SEM (cell line): Measurements from ENCODE around the genes PRKG1 and CCDC6.

- PRO-cap: no peak
Measured at GRCh38 chr10:50497601-50498336, 126.0 kb downstream of the SGMS1 start.

DNA sequence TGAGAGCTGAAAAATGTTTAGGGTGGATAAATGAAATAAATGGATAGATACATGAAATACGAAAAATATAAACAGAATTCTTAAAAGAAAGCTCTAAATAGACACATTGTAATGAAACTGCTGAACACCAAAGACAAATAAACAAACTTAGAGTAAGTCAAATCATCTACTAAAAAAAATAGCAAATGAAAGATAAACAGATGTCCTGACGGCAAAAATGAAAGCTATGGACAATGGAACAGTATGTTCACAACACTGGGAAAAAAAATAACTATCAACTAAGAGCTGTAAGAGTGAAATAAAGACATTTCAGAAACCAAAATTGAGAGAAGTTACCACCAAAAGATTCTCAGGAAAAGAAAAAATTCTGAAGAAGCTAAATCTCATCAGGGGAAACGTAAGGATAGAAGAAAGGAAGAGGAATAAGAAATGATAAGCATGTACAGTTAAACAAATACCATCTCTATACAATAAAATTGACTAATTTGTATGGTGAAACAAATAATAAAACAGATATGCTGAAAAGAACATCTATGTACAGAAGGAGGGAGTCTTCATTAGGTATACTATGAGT lies 106.0 kb downstream of the SGMS1 start:
- PRO-cap: no peak

DNA sequence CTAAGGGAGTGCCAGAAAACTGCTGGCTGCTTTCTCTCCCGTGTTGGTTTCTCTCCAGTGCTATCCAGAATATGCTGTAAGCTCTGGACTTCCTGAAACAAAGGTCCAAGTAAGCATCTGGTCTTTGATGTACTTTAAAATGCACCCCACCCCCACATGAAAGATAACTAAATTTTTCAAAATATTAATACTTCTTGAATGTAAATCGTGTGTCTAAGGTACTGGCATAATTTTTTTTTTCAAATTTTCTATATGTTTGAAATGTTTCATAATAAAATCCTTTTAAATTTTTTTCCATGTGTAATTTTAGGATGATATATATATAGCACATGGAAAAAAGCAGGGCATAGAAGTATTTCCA lies 2.2 kb upstream of the SGMS1 start:
- PRO-cap: no peak

- PRO-cap: no peak
Measured at GRCh38 chr10:50819874-50820239, 65.6 kb downstream of the A1CF start.

DNA sequence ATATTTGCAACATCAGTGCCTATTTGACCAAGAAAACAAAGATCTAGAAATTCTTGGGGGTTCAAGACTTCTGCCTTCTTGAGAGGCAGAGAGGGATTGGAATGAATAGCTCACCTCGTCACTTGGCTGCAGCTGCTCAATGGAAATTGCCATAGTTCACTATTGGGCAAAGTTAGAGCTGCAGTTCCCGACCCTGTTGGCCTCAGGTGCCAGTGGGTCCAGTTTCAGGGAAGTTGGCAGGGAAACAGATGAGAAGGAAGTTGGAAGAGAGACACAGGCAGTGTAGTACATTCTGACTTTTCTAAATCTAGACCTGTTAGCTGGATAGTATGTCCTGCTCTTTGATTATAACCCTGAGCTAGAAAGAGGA lies 19.1 kb downstream of the A1CF start:
- PRO-cap: no peak

GRCh38 chr10:50884283-50884838 lies 1.1 kb downstream of the A1CF start:
- PRO-cap: no peak

GRCh38 chr10:51074282-51075163 lies at the start of gene PRKG1:
TSS of gene PRKG1 (plus strand) at chr10:51074487.
- PRO-cap: unidirectional peak, plus-strand start at chr10:51074445; bidirectional peak, plus-strand start at chr10:51075028, minus-strand start at chr10:51074863

DNA sequence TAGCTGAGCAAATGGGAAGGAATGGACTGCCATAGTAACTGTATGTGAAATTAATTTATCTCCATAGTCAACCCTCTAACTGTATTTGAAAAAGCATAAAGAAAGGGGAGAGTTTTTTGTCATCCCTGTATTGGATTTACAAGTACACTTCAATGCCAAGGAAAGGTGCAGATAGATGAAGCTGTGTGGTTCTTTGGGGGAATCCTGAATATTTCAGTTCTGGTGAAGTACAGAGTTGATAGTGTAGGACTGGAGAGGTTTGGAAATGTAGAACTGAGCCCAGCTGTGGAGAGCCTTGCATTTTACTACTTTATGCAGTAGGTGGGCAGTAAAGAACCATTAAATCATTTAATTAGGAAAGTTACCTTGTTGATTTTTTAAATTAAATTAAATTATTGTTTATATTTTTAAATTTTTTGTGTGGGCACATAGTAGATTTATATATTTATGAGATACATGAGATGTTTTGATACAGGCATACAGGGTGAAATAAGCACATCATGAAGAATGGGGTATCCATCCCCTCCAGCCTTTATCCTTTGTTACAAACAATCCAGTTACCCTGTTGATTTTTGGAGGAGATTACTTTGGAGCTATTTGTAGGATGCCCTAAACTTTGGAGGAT lies 36.7 kb downstream of the PRKG1 start:
- PRO-cap: no peak

DNA sequence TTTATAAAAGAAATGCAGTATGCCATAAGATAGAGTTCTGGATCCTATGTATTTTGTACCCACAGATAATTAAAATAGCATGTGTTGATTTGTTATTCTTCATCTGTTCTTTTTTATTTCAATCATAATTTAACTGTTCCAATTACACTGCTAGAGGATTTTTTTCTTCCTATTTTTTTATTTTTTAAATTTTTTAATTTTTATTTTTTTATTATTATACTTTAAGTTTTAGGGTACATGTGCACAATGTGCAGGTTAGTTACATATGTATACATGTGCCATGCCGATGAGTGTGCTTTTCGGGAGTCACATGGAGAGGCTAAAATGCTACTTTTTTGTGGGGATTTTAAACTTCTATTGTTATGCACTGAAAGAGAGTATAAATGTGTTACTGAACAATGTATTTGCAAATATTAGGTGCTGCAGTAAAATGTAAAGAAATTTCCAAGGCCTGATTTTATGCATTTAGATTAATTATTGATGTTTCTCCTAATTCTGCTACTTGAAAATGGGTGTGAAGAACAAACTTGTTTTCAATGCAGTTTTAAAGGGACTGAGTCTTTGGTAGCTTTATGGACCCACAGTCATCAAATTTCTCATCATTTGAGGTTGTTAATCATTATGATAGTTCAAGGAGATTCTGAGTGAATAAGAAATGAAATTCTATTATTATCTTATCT lies 213.8 kb downstream of the PRKG1 start:
- PRO-cap: no peak

GRCh38 chr10:51697257-51697864 lies 2.0 kb downstream of the CSTF2T start:
- PRO-cap: no peak

GRCh38 chr10:52233184-52233485 lies 80.9 kb upstream of the DKK1 start:
- PRO-cap: no peak

GRCh38 chr10:53000709-53001237 lies 228.2 kb upstream of the MBL2 start:
- PRO-cap: no peak

GRCh38 chr10:57014808-57015026 lies 653.7 kb upstream of the ZWINT start:
- PRO-cap: no peak

GRCh38 chr10:58106374-58107158 lies 161.1 kb downstream of the IPMK start:
- PRO-cap: no peak

GRCh38 chr10:58189283-58189896 lies 78.3 kb downstream of the IPMK start:
- PRO-cap: no peak

DNA sequence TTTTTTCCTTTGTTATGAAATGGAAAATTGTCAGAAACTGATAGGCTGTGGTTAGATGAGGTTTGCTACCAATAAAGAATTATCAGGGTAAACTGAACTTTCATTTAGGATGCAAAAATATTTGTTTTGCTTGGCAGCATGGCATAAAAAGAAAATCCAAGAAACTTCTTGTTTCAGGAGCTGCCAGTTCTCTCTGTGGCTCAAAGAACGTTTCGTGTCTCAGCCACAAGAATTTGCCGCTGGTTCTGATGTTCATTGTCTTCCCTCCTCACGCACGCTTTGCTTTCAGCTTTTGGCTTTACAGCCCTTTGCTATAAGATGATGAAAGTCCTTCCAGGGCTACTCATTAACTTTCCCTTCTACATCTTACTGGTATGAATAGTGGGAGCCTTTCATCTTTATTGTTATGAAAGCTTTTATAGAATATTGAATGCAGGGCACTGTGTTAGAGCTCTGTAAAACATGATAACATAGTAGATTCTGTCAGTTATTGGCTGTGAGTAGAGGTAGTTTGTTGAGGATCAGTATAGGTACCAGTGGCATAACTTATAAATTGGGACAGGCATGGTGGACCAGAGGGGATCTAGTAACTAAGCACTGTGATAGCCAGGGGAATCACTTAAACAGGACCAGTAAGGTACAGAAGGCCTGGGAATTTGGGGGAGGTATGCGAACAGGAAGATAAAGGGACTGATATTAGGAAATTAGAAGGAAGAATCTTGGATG lies 124.8 kb downstream of the BICC1 start:
- PRO-cap: no peak

- PRO-cap: no peak
Measured at GRCh38 chr10:58816907-58817867, 304.5 kb downstream of the BICC1 start.

DNA sequence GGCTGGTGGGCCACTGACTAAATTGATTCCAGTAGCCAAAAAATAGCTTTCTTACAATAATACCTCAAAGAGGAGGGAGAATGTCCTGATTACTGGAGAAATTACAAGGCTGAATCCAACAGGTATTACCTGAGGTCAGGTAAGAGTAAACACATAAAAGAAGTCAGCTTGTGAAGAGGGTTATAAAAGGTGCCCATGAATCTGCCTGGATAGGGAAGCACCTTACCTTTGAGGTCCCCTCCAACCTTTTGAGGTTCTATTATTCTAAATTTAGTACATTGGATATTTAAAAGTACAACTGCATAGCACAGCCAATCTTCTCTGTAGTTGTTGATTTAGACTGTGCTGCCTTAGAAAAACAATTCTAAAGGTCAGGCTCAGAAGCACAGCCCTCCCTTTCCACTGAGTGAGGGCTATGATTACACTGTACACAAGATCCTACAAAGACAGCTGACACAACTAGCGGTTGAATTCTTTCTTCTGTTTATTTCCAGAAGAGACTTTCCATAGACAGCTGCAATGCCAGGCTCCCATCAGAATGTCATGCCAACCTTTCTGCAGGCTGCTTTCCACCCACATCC lies 39.5 kb downstream of the FAM13C start:
- PRO-cap: no peak

- PRO-cap: no peak
Measured at GRCh38 chr10:59818477-59818948, 65.3 kb upstream of the MRLN start.

GRCh38 chr10:59906089-59907096 lies at the start of gene CCDC6:
TSS of gene CCDC6 (minus strand) at chr10:59906556.
- PRO-cap: bidirectional peak, plus-strand start at chr10:59906323, minus-strand start at chr10:59906247; bidirectional peak, plus-strand start at chr10:59906616, minus-strand start at chr10:59906494; bidirectional peak, plus-strand start at chr10:59906775, minus-strand start at chr10:59907031